AG10803 (cell line): ENCODE measurements around a stretch of chr22.

- RRBS = no CpG with 5 or more reads among the region's 4 CpGs
Observed at GRCh38 chr22:38273589-38273910, 740 bp upstream of the TMEM184B start.

- RRBS = no CpG with 5 or more reads among the region's 12 CpGs
Observed at GRCh38 chr22:38314000-38314483, 3.2 kb downstream of the CSNK1E start.

- RRBS = no CpG with 5 or more reads among the region's 5 CpGs
Observed at GRCh38 chr22:38319248-38319714, 2.0 kb upstream of the CSNK1E start.

DNA sequence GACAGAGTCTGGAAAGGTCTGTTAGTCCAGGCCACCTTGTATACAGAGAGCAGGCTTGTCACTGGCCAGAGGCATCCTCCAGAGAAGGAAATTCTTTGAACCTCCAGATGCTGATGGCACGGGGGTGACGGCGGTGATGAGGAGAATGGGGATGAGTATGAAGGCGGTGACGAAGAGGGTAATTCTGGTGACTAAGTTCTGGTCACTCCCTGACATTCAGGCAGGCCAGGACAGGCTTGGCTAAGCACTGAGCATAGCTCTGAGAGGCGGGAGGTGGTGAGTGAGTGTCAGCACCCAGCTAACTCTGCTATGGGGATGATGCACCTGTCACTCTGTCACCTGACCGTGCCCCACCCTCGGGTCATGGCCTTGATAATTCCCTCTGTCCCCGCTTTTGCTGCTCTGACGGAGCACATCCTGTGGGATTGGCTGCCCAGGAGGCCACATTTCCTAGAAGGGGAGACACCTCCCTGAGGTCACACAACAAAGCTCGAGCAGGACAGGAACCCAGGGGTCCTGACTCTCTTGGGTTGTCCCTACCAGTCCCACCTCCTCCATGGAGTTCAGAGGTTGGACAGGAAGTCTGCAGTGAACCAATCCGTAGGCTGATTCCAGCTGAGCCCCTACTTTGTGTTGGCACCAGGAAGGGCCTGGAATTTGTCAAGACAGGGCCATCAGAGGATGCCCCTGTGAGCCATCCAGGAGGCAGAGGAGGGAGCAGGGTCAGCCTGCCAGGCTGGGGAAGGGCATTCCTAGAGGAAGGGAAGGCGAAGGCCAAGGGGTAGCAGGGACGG, 31.1 kb upstream of the CSNK1E start:
- RRBS = no CpG with 5 or more reads among the region's 14 CpGs

DNA sequence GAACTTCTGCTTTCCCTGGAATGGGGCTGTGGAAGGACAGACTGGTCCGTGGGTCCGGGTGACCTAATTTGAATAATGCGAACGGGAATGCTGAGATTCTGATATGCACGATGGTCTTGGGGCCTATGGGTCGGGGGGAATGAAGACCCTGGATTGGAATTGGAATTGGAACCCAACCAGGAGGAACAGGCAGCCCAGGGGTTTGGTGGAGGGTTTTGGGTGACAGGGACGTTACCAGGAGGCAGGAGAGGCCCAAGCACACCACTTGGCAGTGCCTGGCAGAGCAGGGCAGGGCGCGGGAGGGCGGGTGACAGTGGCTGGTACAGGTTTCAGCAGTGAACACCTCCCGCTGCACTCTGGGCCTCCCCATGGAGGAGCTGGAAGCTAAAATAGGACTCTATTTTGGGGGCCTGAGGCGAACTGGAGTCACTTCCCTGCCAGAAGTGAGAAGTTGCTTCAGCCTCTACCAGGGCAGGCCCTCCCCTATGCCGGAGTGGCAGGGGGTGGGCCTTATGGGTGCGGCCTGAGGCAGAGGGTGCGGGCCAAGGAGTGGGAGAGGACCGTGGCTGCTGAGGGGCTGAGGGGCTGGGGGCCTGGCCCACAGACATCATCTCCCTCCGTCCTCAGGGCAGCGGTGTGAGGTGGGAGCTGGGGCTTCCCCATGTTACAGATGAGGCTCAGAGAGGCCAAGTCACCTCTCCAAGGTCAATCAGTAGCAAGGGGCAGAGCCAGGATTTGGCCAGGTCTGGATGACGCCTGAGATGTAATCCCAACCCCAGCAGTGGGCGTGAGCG, 39.5 kb downstream of the KCNJ4 start:
- RRBS = no CpG with 5 or more reads among the region's 21 CpGs

DNA sequence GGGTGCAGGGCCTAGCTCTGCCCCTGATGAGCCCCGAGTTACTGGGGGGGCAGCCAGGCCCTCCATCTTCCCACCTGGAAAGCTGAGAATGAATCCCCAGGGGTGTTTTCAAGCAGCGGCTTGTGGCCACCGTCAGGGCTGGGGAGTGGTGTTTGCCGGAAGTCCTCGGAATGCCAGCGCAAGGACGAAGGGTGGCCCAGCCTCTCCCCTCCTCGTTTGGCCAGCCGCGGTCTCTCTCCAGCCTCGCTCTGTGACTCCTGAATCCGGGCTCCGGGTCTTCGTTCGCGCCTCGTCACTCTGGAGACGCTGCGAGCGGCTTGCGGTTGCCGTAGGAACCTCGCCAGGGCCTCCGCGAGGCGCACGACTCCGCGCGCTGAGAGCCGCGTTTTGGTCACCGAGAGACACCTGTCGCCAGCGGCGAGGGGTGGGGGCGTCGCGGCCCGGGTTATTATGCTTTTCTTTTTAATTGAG, 6.4 kb upstream of the KDELR3 start:
- RRBS = 3% methylated on average over 6 of the region's 40 CpGs

DNA sequence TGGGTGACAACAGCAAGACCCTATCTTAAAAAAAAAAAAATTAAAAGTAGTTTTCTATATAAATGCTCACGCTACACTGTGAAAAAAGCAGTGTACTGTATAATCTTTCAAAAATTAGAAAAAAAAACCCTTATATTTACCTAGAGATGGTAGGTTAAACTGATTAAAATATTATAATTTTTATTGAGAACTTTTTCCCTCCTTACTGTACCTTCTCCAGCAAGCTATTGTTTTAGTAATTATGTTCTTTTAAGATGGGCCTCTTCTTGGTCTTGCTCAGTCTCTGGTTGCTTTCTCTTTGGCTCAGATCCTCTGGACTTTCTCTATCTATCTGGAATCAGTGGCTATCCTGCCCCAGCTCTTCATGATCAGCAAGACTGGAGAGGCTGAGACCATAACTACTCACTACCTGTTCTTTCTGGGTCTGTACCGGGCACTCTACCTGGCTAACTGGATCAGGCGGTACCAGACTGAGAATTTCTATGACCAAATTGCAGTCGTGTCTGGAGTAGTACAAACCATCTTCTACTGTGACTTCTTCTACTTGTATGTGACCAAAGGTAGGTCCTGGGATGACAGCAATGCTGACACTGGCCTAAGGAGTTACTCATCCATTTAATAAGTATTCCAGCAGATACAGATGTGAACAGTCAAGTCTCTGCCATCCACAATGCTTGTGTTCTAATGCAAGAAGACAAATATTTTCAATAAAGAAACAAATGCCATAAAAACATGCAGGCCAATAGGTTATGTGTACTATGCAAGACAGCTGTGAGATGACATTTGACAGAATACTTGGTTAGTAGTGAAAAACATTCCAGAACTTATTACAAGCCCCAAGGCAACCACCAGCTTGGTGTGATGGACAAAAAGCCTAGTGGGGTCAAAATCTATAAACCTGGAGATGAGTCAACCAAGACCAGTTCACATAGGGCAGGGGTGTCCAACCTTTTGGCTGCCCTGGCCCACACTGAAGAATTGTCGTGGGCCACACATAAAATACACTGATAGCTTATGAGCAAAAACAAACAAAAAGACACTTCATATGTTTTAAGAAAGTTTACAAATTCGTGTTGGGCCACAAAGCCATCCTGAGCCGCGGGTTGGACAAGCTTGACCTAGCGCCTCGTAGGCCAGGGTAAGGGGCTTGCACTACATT, 13.4 kb downstream of the KDELR3 start:
- RRBS = no CpG with 5 or more reads among the region's 10 CpGs

DNA sequence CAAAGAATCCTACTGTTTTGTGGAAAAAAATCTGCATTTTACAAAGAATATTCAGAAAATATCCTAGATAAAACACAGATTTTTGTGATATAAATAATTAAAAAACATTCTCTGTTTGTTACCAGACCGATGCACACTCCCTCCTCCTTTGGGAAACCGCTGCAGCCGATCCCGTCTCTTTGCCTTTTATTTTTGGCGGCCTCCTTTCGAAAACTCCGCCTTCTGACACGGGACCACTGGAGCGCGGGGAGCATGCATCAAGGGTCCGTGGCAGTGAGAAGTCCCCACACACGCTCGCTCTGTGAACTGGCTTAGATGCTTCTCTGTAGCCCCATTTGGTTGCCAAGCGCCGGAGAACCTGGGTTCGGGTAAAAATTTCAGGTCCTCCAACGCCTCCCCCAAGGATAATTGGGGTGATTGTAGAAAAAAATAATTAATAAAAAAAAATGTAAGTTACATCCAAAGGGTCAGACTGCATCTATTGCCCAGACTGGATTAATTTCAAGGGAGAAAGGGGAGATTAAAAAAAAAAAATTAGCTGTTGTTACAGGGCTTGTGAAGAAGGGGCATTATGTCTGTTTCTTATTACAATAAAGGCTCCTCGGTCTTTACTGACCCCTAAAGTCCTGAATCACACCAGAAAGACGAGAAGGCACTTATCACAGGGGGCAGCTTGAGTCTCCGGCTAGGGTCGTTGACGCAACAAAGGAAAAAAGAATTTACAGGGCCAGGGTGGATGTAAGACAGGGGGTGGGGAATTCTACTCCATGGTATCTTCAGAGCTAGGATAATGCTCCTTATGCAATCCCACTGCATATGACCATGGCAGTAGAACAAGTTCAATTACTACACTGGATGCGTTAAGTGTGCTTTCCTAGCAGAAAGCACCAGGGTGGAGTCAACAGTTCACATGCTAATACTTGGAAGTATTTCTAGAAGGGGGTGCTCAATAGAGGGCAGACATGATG, 16.7 kb downstream of the DDX17 start:
- RRBS = no CpG with 5 or more reads among the region's 23 CpGs

DNA sequence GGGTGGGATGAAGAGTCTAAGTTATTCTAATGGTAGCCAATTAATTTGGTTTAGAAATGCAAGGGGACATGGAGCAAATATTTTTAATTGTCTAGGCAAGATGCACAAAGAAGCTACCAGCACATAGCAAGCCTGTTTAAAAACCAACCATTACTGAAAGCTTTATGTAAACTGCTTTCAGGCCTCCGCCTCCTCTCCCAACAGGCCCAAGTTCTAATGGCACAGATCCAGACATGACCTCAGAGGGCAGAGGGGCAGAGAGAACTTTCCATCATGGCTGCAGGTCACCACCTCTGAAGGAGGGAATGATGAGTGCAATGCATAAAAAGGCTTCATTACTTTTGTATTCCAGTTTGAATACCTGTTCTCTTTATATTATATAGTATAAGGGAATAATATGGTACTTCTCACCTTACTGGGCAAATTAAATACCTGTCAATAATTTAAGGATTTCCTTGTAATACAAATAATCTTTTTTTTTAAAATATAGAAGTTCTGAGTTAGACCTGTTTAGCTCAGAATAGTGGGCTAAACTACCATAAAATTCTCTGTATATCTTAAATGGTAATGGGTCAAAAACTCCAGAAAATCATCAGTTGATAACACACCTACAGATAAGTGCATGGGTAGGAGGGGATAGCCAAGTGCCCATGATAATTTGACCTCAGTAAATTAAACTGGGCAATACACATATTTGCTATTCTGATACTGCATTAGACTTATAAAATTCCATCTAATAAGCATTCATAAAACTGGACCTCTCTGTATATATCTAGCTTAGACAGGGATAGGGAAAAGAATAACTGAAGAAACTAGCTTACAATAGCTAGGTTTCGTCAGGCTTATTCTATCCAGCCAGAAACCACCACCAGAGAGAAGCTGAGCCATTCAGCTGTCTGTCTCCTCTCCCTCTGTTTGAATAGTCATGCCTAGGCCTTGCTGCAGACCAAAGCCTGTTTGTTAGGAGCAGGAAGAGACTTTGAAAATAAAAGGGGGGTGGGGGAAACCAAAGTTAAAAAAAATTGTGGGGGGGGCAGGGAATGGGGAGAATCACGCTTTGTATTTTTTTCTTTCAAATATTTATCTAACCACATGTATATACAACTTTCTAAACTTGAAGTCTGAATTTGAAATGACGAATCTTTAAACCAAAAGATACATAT, 14.9 kb downstream of the DDX17 start:
- RRBS = no CpG with 5 or more reads among the region's 4 CpGs

GRCh38 chr22:38670764-38671470, 10.8 kb upstream of the TOMM22 start:
- RRBS = 93% methylated on average over 3 of the region's 21 CpGs

GRCh38 chr22:38688692-38689361, 7.1 kb downstream of the TOMM22 start:
- RRBS = no CpG with 5 or more reads among the region's 12 CpGs

GRCh38 chr22:38699419-38699748, 1.4 kb downstream of the JOSD1 start:
- RRBS = no CpG with 5 or more reads among the region's 5 CpGs

- RRBS = no CpG with 5 or more reads among the region's 3 CpGs
Observed at GRCh38 chr22:38704553-38704934, 1.2 kb upstream of the GTPBP1 start.

DNA sequence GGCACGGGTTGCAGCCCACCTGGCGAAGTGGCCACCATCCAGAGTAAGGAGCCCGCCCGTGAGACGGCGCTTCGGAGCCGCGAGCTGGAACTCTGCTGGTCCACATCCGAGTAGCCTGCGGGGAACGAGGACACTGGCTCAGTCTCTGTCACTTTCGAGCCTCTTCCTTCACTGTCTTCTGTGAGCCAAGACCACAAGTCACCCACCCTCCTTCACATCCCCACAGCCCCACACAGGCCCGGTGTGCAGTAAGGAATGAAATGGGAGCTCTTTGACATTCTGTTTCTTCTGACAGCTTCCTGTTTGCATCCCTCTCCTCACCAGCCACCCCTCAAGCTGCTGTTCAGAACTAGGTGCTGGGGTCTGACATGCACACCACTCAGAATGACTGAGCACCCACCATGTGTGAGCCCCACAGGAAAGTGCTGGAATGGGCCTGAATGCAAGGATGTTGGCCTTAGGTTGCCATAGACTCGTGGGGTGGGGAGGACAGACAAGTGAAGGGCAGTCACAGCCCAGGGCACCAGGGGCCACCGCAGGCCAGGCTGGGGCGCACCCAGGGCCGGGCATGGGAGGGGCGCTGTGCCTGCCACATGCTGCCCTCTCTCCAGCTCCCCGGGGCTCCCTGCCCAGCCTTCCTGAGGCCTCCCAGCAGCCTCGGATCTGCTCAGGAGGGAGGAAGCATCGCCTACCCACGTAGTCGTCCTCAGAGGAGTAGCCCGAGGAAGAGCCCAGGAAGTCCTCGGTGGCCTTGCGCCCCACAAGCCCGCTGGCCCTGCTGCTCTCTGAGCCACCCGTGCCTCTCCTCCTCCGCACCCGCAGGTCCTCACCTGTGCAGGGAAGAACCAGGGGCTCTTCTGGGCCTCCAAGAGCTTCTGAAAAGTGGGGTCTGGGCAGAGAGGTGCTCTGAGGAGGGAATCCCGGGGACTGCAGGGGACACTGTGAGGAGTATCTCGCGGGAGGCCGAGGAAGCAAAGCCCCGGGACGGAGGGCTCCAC, 5.3 kb downstream of the SUN2 start:
- RRBS = 88% methylated on average over 8 of the region's 37 CpGs

DNA sequence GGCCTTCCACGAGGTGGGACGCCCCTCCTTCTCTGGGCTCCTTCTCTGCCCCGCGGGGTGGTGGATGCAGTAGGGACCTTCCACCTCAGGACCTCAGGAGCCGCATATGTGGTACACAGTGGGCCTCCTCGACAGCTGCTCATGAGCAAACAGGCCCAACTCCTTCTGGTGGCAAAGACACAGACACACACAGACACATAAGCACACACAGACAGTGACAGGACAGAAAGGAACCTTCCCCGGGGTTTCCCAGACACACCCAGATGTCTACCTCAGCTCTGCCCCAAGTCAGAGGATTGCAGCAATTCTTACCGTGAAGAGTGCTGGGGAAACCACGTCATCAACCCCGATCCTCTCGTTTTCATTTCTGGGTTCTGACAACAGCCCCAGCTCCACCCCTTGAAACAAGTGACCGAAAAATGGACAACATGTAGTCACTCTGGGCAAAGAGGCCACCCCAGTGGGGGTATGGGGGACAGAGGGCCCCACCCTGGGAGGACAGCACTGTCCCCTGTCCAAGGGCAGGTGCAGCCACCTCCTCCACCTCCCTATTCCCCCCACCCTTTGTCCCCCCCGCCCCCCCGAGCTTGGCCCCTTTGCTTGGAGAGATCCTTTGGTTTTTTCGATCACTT, 3.4 kb upstream of the APOBEC3A start:
- RRBS = no CpG with 5 or more reads among the region's 15 CpGs

GRCh38 chr22:39017448-39018191, 3.3 kb upstream of the APOBEC3D start:
- RRBS = no CpG with 5 or more reads among the region's 19 CpGs

- RRBS = no CpG with 5 or more reads among the region's 5 CpGs
Observed at GRCh38 chr22:39077420-39077719, 295 bp downstream of the APOBEC3G start.

GRCh38 chr22:39174655-39175233, 22.3 kb upstream of the CBX7 start:
- RRBS = 2% methylated on average over 5 of the region's 17 CpGs

DNA sequence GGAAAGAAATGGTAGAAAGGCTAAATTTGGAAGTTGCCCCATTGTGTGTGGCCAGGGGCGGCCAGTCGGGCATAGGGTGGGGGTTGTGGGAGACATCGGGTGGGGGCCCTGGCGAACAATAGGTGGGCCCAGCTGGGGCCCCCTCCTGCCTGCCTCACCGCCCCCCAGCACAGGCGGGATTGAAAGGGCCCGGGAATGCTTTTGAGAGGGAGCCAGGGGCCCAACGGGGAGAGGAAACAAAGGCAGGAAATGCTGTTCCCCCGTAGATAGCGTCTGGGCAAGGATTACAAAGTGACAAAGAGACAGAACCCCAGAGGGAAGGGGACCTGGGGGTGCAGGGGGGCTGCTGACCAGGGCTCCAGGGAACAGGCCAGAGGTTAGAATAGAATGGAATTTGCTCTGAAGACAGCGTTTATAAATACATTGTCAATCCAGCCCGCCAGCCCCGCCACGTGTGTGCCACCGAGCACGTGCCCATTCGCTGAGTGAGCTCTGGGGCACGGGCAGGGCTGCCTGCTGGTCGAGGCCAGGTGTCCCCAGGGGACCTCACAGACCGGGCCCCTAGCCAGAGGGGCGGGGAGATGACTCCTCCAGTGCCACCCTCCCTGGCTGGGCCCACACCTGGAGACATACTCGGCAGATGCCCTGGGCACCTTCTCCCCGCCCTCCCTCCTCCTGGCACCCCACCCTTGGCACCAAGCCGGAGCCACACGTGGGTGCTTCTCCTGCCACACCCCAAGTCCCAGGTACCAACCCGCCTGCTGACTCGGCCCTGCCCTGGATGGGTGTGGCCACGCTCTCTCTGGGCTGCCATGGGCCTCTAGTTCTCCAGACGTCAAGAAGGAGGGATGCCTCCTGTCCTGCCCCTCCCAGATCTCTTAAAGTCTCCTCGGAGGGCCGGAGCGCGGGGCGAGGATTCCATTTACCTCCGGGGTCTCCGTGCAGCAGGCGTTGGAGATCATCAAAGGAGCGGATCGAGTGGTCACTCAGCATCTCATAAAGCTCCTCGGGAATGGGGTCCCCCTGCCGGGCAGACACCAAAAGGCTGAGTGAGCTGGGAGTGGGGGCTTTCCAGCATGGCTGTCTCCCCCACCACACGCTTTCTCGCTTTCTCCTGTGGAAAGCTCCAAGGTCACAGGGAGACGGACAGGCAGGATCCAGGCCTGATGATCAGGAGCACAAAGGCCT, 9.5 kb downstream of the PDGFB start:
- RRBS = 38% methylated on average over 5 of the region's 44 CpGs

DNA sequence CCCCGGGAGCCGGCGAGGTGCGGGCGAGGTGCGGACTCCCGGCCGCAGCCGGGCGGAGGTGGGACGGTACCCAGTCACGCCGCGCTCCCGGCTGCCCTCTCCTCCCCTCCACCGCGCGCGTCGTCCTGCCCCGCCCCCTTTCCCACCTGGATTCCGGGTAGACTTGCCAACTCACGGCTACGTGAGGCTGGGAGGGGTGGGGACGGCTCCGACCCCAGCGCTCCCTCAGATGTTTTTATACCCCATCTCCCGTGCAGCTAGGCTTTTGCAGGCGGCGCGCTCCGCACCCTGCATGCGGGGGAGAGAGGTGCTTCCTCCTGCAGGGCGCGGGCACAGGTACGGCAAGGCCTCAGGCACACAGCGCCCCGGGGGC, 2.0 kb downstream of the PDGFB start:
- RRBS = 3% methylated on average over 15 of the region's 38 CpGs